H4 (cell line): ENCODE measurements around the gene TMCO4.

DNA sequence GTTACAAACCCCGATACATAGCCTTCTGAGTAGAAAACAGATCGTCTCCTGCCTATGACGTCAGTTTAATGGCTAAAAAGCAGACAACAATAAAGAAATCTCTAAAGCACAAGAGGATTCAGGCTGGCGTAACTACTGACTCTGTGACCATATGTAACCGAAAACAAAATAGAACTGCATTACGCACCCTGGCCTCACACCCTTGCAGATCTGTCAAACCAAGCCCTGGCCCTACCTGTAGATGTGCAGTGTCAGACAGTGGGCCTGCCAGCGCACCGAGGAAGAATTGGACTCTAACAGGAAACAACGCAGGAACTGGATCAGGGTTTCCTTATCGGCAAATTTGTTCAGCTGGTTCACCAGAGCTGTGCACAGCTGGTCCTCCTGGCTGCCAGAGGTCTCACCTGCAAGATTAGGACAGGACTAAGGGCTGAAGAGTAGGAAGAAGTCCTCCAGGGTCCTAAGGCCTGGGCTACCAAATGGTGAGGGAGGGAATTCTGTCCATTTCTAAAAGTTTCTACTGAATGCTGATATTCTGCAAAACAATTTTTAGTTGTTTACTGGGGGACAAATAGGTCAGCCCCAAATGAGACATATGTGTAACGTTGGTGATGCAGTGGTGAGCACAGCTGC, 90.0 kb downstream of the UBR4 start:
- RAMPAGE, long total RNA: no peak

GRCh38 chr1:19143899-19144976, 65.8 kb downstream of the UBR4 start:
- RAMPAGE, long total RNA: no peak

DNA sequence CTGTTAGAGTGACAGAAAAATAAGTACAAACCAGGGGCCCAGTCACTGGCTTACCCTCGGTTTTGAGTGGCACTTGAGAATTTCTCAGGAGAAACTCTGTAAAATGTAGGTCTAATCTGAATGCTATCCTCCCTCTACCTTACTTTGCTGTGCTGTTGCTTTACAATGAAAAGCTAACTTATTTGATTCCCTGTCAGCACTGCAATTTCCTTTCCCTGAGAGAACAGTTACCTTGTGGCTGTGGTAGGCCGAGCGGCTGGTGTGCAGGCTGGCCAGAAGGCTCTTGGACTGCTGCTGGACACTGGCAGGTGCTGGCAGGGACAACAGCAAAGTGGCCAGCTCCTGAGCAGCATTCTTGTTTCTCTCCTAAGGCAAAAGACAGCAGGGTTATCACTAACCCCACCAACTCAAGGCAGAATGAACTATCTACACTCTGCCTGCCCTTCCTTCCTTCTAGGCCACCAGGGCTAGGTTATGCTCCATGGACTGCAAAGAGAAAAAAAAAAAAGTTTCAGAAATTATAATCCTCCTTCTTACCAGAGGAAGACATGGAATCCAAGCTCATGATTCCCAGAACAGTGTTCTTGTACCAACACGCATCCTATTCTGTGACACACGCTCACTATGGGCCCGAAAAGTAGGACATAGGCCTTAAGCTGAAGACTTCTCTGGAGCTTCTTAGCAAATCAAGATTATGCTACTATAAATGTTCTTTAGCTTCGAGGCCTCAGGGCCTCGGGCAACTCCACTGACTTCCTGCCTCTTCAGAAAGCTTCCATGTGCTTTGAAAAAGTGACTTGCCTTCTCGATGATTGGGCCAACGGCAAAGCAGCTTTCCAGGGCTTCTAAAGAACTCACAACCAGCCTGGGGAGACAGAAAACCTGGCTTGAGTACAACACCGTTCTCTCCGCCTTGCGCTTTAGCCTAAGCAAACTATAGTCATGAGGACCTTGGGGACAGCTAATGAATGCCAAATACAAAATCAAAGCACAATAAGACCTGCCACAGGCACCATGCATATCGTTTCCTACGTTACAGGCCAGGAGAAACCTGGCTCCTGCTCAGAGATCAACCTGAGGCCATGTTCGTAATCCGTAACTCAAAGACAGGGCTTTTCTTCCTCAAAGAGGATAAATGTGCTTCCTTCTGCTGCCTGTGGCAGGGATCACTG, 61.9 kb downstream of the UBR4 start:
- RAMPAGE, long total RNA: no peak

- RAMPAGE, long total RNA: no peak
Observed at GRCh38 chr1:19164788-19165029, 45.4 kb downstream of the UBR4 start.

- RAMPAGE, long total RNA: no peak
Observed at GRCh38 chr1:19181805-19182131, 28.3 kb downstream of the UBR4 start.

DNA sequence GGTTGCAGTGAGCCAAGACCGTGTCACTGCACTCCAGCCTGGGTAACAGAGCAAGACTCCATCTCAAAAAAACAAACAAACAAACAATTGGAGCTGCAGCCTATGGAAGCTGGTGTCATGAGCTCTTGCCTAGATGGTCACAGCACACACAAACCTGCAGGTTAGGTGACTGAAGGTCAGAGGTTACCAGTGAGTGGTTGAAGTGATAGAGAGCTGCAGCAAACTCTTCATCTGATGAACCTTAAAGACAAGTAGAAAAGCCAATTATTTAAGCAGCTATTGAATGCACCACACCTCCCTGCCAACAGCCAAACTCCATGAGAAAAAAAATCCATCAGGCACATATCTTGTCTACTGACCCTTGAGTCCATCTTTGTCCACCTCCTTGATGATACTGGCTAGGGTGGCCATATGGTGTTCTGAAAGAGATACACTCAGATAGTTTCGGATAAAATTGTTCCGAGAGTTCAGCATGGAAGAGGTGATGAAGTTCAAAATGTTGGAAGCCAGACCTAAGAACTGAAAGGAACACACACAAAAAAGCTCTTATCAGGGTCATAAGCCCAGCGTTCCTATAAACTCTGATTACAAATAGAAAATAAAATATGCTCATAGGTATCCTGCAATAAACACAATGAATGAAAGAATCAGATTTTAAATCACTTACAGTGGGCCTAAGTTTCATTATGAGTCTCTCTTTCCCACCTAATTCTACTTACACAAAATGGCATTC, 26.2 kb downstream of the UBR4 start:
- RAMPAGE, long total RNA: no peak

DNA sequence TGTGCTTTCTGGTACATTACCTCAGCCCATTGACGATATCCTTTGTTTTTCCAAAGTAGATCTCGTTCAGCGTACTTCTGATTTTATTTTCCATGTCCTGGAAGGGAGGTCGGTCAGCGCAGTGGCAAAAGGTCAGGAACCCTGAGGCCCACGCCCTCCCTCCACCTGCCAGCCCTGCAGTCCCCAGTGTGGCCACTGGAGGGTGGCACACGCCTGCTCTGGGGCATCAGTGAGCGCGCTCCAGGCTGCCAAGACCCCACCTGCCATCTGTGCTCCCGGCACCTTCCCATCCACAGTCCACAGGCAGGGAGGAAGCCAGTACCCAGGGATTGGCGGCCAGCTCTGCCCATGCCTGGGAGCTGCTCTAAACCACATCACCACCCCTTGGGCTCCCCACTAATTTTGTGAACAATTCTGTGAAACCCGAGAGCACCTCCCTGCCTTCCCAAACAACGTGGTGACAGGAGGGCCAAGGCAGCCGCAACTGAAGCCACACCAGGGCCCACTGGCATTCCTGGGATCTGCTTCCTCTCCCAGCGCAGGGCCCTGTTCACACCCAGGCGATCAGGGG, 32.3 kb downstream of the SLC66A1 start:
- RAMPAGE, long total RNA: no peak

DNA sequence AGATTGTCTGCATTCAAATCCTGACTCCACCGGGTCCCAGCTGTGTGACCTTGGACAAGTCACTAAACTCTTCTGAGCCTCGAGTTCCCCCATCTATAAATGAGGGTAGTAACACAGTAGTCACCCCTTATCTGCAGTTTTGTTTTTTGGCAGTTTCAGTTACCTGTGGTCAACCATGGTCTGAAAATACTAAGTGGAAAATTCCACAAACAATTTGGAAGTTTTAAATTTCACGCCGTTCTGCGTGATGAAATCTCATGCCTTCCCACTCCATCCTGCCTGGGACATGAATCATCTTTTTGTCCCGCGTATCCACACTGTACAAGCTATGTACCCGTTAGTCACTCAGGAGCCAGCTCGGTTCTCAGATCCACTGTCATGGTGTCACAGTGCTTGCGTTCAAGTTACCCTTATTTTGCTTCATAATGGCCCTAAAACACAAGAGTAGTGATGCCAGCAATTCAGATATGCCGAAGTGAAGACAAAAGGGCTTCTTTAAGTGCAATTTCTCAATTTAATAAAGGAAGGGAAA, 49.3 kb downstream of the CAPZB start:
- RAMPAGE, long total RNA: no peak

DNA sequence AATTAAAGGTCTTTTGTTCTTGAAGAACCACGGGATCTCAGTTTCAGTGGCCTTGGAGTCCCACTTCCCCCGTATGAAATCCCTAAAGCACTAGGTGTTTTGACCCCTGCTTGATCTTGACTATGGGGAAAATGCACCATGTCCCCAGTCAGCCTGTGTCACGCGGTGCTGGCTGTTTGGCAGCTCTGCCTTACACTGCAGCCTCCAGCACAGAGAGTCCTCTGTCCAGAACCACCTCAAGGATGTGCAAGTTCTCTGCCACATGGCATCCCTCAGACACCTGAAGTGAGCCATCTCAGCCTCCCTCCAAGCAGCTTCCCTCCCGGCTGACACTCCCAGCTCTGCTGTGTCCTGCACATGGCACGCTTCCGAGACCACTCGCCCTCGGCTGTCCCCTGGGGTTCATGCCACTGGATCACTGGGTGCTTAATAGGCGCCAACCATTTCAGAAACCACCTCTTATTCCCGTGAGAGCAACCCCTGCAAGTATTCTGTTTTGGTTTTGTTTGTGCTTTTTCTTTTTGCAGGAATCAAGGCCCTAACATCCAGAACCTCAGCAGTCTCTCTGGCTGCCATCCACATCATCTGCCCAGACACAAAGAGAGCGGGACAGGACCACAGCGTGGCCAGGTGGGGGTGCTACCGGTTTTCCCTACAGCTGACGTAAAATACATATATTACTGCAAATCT, 45.8 kb downstream of the CAPZB start:
- RAMPAGE, long total RNA: no peak

DNA sequence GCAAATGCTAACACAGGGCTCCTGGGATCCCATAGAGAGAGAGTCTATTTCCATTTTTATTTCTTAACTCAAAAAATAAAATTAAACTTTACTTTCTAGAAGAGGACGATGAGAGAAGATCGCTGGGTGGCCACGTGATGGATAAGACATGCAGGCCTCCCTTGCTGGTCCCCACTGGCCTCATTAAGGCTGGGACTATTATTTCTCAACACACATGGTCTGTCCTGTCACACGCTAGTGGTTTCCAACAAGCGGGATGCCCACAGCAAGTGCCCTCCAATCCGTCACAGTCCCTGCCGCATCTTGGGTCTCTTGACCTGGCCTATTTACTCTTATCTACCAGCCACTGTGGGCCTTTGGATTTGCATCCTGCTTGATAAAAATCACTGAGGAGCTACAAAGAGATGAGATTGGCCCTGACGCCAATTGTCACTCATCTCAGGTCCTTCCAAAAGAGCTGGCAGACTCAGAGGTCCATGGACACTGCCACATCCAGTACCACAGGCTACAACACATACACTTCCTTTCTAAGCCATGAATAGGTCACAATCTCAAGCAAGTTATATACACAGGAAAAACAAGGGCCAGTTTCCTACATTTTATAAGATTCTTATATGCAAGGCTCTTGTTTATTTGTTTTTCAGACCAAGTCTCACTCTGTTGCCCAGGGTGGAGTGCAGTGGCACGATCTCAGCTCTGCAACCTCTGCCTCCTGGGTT, 29.9 kb downstream of the CAPZB start:
- RAMPAGE, long total RNA: no peak

GRCh38 chr1:19486493-19486947, 1.2 kb upstream of the CAPZB start:
- RAMPAGE, long total RNA: no peak

- RAMPAGE, long total RNA: no peak
Observed at GRCh38 chr1:19612857-19613667, 16.3 kb downstream of the MICOS10 start.

GRCh38 chr1:19645524-19646407, 1.7 kb downstream of the NBL1 start:
- RAMPAGE, long total RNA: no peak

DNA sequence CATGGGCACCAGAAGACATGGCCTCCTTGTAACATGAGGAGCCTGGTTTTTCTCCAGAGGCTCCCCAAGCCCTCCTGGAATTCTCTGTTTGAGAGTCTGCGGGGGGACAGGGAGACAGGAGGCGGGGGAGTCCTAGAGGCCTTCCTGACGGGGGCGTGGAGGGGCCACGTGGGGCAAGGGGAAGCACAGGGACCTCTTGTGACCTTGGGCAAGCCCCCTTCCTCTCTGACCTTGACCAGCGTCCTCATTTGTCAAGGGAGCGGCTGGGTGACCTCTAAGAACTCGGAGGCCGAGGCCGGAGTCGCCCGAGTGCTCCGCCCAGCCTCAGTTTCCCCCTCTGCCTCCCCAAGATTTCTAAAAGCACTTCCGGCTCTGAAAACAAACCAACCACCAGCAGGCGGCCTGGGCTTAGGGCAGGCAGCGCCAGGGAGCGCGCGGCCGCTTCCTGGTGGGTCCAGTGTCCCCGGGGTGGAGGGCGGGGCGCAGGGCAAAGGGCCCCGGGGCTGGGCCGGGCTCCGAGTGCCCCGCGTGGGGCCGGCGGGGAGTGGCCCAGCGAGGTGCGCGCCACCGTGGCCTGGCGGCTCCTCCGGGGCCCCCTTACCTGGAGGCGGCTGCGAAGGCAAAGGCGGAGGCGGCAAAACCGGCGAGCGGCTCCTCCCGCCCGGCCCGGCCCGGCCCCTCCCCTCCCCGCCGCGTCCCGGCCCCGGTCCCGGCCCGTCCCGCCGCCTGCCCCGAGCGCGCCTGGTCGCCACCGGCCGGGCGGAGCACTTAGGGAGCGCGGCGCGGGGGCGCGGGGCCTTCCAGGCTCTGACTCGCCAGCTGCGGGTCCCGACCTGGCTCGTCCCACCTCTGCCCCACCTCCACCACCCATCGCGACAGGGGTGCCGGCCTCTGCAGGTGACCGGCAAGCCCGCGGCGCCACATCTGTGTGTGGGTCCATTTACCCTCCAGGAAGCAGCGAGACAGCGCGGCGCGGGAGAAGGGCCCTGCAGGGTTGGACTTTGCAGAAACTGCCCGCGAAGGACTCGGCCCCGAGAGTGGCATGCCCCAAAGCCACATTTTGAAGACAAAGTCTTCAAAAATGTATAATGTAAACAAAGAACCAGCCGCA, at the start of gene TMCO4:
TMCO4 (minus strand) TSS at position 663 of the 1,111 bp plus-strand sequence.
- RAMPAGE, long total RNA: no peak

DNA sequence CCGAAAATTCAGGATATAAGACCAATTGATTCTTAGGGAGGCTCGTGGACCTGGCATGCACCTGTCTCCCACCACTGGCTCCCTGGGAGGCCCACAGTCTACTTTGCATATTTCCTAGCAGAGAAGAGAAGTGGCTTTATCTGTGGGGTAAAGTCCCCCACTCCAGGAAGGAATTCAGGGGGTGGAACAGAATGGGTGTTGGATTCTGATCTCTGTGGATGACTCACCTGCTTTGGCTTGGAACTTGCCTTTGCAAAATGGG, 21.2 kb upstream of the OTUD3 start:
- RAMPAGE, long total RNA: no peak

GRCh38 chr1:20030461-20030951, 39.5 kb upstream of the PLA2G5 start:
- RAMPAGE, long total RNA: no peak

- RAMPAGE, long total RNA: no peak
Observed at GRCh38 chr1:20093714-20094420, 23.9 kb downstream of the PLA2G5 start.

DNA sequence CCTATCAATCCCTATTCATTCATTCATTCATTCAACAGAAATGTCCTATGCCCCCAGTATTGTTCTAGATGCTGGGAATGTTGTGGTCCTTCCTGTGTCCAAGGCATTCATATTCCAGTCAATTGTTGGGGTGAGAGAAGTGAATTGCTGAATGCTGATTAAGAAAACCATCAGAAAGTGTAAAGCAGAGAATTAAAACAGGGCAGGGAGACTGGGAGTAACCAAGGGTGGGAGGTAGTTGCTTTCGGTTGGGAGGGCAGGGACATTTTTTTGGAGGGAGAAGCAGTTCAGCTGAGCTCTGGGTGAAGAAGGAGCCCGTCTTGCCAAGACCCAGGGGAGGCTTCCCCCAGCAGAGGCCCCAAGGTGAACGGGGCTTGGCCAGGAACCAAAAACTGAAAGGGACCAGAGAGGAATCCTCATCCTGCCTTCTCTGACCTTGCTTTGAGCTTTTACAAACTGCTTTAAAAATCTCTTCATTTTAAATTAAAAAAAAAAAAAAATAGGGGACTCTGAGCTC, 10.7 kb downstream of the PLA2G2D start:
- RAMPAGE, long total RNA: no peak

DNA sequence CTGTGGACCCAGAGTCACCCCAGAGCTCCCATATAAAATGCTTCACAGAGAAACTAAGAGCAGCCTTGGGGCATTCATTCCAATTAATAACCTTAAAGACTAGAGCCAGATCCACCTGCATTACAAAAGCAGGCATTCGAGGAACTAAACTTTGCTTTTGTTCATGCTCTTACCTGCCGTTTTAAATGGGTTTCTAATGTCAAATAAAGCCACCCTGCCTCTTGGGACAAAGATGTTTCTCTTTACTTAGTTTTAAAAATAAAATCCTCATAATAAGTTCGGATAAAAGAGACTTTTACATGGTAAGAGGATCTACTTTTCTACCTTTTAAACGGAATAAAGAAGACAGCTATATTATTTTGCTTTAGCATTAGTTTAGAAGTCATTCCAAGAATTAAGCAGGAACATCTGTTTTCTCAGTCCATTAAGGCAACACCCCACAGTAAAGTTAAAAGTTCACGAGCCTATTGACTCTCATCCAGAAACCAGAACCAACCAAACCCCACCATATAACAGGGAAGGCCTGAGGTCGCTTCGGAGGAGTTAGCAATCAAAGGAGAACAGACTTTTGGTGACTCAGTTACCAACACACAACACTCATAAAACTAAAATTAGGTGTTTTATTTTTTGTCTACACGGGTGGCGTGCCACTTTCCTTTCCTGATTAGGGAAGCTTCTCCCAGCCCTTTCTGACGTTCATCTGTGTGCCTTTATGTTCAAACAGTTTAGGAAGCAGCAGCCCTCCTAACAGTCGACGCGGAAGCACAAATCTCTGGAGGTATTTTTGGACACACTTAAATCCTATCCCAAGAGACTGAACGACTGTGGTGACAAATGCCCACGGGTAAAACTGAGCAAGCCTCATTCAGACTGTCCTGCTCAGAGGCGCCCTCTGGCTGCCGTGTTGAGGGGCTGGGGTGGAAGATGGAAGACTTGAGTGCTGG, 8.4 kb upstream of the PLA2G2C start:
- RAMPAGE, long total RNA: no peak

- RAMPAGE, long total RNA: no peak
Observed at GRCh38 chr1:20479679-20480084, 6.3 kb downstream of the CAMK2N1 start.